Retinal pigment epithelial cell (primary cell): ENCODE measurements around a stretch of chr3.

GRCh38 chr3:13557419-13557949, 8.6 kb downstream of the FBLN2 start:
- RRBS: no CpG with 5 or more reads among the region's 6 CpGs

GRCh38 chr3:13866436-13866792, 13.5 kb downstream of the WNT7A start:
- RRBS: no CpG with 5 or more reads among the region's 7 CpGs

GRCh38 chr3:13877794-13878703, 1.8 kb downstream of the WNT7A start:
- RRBS: 2% methylated on average over 11 of the region's 72 CpGs

GRCh38 chr3:14137451-14138011, 12.7 kb downstream of the TMEM43 start:
- RRBS: no CpG with 5 or more reads among the region's 4 CpGs

- RRBS: no CpG with 5 or more reads among the region's 9 CpGs
Measured at GRCh38 chr3:14145230-14145596, 20.4 kb downstream of the TMEM43 start.

DNA sequence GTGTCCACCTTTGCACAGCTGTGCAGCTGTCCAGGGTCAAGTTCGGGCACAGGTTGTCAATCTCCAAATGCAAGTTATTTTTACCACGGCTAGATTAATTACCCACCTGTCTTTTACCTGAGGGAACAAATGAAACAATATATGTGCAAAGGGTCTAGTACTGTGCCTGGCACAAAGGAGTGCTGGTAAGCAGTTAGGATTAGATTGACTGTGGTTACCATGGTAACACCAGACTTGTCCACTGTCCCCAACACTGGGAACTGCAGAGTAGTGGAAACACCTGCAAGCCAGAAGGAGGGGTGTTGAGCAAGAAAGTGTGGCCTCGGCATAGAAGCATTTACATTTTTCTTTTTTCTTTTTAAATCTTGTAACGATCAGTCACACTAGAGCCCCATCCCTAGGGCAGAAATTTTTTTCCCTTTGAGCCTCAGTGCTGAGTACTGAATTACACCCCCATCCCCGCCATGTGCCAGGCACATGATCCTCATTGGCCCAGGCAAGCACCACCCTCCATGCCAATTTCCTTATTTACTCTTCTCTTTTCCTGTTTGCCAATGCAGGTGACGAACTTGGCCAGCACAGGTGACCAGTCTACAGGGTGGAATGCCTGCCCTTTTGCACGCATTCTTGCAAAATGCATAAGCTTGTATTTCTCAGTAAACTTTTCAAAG, 66.2 kb upstream of the SLC6A6 start:
- RRBS: no CpG with 5 or more reads among the region's 7 CpGs

- RRBS: no CpG with 5 or more reads among the region's 3 CpGs
Measured at GRCh38 chr3:14377653-14378156, 24.7 kb upstream of the SLC6A6 start.

GRCh38 chr3:14403573-14403939, 1.1 kb downstream of the SLC6A6 start:
- RRBS: no CpG with 5 or more reads among the region's 7 CpGs

DNA sequence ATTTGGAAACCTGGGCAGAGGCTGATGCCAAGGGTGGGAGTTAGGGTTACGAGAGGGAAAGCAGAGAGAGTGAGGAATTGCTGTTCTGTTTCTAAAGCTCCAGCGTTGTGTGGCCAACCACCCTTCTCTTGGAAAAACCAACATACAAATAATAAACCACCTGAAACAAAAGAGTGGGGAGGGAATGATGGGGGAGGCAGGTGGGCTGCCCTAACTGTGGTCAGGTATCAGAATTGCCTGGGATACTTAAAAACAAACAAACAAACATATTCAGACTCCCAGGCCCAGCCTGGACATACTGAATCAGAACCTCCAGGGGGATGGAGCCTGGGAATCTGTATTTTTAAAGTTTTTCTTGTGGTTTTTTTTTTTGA, 4.3 kb downstream of the SLC6A6 start:
- RRBS: no CpG with 5 or more reads among the region's 2 CpGs

- RRBS: no CpG with 5 or more reads among the region's 6 CpGs
Measured at GRCh38 chr3:14429207-14429767, 26.9 kb downstream of the SLC6A6 start.

GRCh38 chr3:14435277-14435897, 33.0 kb downstream of the SLC6A6 start:
- RRBS: 33% methylated on average over 1 of the region's 15 CpGs

GRCh38 chr3:14471681-14472633, 68.2 kb downstream of the GRIP2 start:
- RRBS: no CpG with 5 or more reads among the region's 17 CpGs

DNA sequence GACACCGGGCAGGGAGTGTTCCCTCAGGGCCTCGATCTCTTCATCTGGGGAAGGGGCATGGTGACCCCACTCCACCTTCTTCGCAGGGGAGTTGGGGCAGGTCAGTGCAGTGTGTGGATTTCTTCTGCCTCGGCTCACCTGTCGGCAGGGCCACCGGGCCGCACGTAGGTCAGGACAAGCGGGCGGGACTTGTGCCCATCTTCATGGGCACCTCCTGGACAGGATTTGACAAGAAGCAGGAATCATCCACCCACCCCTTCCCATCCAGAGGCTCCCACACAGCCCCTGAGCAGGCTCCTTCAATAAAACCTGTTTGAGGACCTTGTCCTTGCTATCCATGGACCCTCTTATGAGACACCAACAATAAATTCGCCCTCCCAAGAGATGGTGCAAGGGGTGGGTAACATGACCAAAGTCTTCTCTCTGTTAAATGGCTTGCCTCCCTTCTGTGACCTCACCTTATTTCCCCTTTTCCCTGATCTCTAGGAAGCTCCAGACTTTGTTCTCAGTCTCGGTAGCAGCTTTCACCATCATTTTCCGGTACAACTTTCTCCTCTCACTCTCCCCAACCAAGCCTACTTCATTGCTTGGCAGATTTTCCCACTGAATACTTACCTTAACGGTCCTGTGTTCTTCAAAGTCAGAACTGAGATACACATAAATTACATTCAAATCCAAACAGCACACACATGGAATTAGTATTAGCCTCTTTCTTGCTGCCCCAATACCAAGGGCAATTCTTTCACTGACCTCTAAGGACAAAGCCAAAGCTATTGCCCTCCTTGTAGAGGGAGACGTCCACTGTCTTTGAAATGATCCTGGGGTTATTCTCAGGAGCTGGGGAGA, 17.1 kb downstream of the GRIP2 start:
- RRBS: no CpG with 5 or more reads among the region's 15 CpGs

DNA sequence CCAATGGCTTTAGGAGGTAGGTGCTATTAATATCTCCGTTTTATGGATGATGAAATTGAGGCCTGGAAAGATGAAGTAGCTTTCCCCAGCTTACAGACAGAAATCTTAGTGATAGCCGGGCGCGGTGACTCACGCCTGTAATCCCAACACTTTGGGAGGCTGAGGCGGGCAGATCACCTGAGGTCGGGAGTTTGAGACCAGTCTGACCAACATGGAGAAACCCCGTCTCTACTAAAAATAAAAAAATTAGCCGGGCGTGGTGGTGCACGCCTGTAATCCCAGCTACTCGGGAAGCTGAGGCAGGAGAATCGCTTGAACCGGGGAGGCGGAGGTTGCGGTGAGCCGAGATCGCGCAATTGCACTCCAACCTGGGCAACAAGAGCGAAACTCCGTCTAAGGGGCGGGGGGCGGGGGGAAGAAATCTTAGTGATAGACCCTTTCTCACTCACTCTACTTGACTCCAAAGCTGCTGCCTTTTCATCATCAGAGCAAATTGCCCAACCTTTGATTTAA, 1.0 kb downstream of the CCDC174 start:
- RRBS: no CpG with 5 or more reads among the region's 23 CpGs

DNA sequence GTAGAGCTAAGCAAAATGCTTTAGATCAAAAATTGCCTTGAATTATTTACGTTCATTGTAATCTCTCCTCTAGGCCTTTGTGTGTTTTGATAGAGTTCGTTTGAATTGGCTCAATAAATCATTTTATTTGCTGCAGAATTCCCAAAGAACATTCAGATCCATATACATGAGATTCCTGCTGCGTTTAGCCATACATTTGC, 234 bp upstream of the C3orf20 start:
- RRBS: no CpG with 5 or more reads among the region's 3 CpGs

DNA sequence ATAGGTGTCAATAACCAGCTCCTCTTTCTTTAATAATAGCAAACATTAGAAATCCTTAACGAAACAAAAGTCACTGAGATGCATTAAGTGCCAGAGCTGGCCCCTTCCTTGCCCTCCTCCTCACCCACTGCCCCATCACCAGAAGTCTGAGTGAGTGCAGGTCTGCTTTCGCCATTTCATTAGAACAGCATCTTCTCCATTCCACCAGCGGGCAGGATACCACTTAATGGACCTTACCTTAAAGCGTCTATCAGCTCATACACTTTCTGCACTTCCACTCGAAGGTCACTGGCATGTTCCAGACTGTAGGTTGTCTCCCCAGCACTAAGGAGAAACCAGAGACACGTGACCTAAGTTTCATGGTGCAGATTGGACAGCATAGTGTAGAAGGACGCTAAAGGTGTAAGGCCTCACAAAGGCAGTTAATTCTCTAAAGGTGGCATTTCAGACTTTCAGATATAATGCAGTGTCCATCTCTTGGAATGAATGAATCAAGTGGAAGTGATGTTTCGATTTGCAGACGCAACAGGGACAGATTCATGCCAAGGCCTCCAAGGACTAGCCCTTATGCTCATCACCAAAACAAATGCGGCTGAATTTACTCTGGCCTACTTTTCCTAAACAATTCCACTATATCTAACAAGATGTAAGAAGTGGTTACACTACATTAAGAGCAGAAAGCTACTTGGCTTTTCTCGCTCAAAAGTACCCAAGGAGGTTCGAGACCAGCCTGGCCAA, 12.9 kb upstream of the MRPS25 start:
- RRBS: no CpG with 5 or more reads among the region's 12 CpGs

GRCh38 chr3:15260096-15261362, 54.5 kb downstream of the CAPN7 start:
- RRBS: no CpG with 5 or more reads among the region's 9 CpGs

DNA sequence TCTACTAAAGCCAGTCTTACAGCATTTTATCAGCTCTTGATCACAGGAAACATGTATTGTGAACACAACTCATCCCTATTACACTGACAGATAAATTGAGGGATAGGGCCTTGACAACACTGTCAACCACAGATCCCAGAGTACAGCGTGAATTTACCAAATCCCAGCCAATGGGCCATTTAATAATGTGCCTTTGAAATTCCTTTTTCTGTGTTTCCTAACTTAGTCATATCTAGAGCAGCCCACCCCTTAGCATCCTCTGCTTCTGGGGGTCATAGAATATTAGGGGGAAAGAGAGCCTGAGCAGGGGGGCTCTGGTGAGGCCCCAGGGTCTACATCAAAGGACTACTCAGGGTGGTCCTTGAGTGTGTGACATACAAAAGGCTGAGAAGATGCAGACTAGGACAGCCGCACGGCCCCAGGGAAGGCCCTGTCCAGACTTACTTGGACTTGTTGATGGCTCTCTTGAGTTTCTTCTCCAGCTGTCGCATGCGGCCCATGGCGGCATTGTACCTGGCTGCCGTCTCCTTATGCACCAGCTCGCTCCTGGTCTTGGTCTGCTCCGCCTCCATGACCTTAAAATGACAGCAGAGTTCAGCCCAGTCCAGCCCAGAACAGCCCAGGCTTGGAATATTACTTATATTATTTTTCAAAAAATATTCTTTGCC, 55.8 kb downstream of the CAPN7 start:
- RRBS: no CpG with 5 or more reads among the region's 9 CpGs

- RRBS: no CpG with 5 or more reads among the region's 4 CpGs
Measured at GRCh38 chr3:15270270-15270765, 62.1 kb downstream of the SH3BP5 start.

DNA sequence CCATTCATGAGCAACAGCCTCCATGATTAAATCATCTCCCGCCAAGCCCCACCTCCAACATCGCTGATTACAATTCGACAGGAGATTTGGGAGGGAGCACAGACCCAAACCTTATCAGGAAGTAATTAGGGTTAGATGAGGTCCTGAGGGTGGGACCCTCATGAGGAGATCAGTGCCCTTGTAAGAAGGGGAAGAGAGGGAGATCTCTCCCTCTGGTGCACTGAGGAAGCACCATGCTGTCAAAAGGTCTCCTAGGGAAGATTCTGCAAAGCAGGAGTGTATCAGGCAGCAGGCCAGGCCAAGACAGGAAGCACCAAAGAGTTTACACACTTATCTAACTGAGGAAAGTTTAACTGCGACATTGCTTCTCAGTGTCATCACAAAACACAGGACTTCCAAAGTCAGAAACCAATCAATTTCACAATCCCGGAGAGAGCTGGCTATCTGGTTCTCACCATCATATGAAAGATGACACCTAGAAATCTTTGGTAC, 57.4 kb downstream of the SH3BP5 start:
- RRBS: no CpG with 5 or more reads among the region's 5 CpGs